Parietal lobe (tissue), 2 donors: ENCODE results near the genes NDUFAF5 and FLRT3.

DNA sequence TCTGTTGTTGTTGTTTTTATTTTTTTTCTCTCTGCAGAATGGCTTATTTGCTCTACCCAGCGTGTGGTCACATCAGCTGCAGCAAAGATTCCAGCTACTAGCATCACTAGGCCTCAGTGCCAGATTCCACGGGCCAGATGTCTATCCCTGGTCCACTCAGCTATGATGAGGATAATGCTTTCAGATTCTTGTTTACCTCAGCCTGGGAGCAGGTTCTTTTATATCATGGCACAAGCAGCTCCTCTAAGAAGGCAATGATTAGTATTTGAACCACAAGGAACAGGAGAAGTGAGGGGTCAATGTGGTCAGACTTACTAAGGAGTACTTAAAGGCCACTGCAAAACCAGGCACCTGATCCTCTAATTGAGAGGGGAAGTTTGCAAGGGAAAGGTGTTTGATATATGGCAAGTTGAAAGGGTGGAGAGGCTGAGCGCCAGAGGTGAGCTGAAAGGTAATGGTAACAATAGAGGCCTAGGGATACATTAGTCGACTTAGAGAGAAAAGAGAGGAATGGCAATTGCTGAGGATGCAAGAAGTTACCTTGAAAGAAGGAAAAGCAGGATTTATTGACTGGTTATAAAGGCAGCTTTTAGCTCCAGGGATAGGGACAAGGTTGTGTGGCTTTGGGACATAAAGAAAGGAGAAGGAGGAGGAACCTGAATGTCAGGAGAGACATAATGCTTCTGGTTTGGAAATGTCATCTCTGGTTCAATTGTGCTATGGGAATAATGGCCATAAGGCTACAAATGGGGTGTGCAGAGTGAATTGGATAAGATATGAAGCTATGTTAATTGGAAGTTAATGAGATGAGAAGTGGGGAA lies 110.3 kb downstream of the PLCB1 start:
- RAMPAGE, long total RNA: no peak

DNA sequence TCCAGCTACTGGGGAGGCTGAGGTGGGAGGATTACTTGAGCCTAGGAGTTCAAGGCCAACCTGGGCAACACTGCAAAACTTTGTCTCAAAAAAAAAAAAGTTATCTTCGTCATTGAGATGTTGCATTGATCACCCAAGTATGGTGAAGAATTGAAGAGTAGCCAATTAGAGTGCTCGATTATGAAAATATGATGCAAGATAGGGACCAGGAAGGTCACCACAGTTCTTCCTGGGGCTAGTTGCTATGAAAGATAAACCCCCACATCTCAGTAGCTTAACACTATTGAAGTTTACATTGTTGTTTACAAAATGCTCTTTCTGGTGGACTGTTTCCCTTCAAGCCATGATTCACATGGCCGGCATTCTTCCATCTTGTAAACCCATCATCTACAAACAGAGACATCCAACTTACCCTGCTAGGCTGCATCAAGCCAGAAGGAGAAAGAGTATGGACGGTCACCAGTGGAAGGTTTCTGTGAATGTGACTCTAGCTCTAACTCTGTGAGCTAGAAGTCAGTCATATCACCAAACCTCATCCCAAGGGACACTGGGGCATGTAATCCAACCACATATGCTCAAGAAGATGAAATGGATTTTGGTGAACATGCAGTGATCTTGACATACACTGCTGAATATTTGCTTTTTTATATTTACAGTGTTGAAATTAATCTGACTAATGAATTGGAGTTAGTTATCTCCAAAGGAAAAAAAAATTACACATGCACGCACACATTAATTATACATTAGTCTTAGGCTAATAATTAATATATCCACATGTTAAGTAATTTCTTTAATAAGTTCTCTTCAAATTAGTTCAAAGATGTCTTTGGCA lies 340.7 kb downstream of the PLCB1 start:
- RAMPAGE, long total RNA: no peak

DNA sequence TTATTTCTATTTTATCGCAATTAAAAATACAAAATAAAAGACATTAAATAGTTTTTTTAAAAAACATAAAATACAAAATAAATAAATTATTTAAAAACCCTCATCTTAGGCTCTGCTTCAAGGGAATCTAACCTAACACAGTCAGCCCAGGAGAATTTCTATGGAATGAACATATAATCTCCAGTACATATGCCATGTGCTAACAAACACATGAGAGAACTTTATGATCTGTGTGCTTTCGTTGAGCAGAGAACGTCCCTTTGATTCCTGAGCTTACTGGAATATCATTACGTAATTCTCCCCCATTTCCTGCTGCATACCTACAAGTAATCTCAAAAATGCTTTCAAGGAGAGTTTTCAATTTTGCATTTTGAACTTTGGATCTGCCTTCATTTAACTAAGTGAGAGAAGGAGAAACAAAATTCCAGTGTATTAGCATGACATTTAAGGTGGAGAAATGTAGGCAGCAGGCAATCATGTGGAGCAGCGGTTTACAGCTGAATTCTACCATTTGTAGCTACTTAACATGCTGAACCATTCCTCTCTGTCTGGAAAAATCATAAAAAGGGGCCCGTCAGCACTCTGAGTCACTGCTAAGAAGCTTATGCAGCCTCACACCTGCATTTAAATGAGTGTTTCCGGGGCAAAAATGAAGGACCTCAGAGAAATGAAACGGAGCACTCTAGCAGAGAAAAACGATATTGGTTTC lies 451.4 kb downstream of the PLCB1 start:
- RAMPAGE, long total RNA: no peak

DNA sequence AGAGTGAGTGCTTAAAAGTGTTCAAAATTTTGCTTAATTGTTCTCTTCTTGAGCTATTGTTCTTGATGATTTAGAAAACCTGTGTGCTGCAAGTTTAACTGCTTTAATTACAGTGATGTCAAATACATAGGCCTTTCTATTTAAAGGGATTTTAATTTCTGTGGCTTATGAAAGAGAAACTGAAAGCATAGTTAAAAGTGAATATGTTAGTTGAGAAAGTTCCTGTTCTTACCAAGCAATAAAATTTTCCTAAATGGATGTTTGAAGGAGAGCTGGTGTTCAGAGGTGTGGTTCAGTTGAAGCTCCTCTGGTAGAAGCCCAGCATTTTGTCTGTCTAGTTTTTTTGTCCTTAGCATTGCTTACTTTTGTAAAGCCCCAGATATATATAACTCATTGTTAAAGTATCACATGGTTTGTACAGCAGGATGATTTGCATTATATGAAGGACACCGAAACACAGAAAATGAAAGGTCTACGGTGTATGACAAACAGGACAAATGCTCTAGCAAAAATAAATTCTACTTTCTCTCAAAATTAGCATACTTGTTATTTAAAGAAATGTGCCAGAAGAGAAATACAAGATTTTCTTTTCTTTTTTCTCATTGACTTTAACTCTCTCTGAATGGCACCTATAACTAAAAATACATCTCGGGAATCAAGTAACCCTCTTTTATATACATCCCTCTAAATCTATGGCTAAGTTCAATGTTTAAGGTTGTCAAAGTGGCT lies 466.1 kb upstream of the PLCB4 start:
- RAMPAGE, long total RNA: no peak

DNA sequence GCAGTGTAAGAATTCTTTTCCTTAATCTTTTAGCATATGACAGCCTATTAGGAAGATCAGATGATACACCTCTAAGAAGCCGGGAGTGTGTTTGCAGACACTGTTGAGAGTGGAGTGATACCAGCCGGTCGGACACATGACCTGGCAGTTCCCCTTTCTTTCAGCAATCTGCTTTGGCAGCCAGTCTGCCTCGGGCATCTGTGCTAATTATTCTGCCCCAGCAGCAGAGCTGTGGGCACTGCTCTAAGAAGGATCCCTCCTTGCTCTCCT lies 50.9 kb downstream of the PLCB4 start:
- RAMPAGE, long total RNA: no peak

DNA sequence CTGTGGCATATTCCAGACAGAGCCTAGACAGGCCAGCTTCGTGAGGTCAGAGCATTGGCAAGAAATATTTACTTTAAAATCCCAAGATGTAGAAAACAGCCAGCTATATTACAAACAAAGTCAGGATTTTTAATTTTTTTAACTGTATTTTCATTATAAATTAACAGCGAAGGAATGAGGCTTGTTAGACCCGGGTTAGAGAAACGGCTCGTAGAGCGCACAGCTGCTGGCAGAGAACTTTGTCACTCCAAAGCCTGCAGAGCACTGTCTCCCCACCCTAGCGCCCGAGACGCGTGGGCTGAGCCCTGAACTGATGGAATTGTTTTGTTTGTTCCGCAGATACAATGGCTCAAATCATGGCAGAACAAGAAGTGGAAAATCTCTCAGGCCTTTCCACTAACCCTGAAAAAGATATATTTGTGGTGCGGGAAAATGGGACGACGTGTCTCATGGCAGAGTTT lies 754 bp downstream of the LAMP5 start:
- RAMPAGE, long total RNA: no peak

DNA sequence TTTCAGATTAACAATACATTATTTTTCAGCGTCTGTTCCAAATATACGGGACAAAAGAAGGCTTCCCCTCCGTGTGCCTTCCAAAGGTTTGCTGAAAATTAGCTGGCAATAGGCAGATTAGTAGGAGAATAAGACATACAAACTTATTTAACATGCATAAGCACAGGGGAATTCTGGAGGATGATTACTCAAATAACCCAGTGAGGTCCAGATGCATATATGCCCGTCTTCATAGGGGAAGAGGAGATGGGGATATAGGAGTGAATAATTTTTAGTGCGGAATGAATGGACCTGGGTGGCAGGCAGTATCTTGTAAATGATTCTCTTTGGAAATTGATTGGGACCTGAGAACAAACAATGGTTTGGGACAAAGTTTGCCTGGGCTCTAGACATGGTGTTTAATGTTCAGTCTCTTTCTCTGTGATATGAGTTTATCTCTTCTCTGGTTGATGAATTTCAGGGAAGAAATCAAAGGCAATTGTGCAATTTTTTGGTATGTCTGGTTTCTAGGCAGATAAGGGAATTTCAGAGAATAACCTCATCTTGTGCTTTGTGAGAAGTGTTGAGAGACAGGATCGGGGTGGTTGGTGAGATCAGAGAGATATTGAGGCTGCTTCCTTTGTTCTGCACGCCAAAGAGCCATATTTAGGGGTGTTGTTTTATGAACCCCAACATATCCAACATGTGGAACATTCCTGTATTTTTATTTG lies 63.8 kb downstream of the MKKS start:
- RAMPAGE, long total RNA: no peak

DNA sequence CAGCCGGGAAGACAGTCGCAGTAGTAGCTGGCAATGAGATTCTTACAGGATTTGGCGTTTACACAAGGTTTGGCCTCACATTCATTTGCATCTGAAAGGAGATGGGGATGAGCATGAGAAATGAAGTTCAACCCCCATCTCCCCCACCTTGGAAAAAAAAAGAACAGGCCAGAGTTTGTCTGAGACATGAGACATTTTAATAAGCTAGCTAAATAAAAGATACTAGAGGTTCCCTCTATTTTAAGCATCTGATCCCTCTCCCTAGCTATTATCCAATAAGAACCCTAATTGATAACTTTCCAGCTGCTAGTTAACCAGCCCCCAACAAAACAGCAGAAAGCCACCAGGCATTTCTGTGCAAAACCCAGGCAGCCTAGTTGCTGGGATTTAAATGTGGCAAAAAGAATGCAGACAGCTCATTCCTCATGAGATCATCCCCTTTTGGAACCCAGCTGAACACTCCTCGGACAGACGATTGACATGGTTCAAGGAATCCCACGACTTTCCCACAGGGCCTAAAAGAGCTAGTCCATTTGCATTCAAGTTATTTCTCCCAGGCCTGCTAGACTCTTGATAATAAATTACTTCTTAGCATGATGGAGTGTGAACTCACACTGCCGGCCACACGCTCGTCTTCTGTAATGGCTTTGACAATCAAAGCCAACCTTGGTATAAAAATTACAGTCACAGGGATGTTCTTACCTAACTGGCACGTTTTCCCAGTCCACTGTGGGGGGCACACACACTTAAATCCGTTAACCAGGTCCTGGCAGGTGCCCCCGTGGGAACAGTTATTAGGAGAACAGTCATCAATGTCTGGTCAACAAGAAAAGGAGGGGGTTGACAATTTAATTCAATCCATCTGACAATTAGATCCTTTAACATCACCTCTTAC lies 24.0 kb downstream of the JAG1 start:
- RAMPAGE, long total RNA: no peak

GRCh38 chr20:10784091-10784902 lies 110.5 kb upstream of the JAG1 start:
- RAMPAGE, long total RNA: no peak

- RAMPAGE, long total RNA: no peak
Observed at GRCh38 chr20:10982266-10982985, 308.6 kb upstream of the JAG1 start.

GRCh38 chr20:11097537-11097902 lies 423.7 kb upstream of the JAG1 start:
- RAMPAGE, long total RNA: no peak

DNA sequence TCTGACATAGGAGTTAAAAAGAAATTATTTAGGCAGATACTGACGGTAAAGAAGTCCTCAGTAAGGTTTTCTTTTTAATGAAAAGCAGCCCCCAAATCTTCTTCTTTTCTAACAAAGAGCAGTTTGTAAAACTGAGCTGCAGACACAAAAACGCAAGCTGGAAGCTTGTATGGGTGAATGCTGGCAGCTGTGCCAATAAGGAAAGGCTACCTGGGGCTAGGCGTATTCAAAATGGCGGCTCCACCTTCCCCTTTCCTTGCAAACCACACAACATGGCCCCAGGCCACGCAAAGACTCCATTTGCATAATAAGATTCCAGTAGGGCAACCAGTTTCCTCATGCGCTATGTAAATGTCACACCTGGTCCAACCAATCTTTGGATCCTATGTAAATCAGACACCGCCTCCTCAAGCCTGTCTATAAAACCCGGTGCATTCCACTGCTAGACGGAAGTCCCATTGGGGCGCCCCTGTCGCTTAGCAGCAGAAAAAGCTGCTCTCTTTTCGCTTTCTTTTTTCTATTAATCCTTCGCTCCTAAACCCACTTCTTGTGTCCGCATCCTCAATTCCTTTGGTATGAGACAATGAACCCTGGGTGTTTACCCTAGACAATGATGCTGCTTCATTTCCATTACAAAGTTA lies 505.9 kb upstream of the BTBD3 start:
- RAMPAGE, long total RNA: no peak

DNA sequence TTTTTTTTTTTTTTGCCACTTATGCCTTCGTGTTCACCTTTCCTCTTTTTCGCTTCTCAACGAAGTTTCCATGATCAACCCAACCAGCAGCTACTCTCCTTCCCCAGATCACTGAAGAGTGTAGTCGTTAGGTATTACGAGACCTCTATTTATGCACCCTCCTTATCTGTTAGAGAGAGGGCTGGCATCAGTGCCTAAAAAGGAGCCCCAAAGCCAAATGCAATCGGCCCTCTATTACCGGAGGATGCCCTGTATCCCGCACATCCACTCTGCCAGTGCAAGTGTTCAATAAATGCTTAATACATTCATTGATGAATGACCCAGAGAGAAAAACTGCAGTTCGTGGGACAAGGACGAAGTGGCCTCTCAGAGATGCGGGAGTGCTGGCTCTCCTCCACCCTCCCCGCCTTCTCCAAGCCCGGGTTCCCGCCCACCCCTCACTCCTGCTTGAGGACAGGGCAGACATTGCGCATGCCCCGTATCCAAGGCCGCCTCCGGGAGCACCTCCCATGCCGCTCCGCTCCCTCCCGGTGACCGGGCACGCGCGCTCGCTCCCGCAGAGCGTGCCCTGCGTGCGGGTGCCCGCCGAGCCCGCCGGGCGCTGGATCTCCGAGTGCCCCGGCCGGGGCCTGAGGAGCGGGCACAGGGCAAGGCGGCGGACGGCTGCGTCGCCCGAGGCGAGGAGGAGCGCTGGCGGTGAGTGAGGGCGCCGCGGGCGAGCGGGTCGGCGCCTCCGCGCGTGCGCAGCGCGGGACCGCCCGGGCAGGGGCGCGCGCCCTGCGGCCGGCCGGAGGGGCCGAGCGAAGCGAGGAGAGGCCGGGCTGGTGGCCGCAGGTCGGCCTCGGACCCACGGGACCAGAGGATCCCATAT lies 27.2 kb upstream of the BTBD3 start:
- RAMPAGE, long total RNA: no peak

DNA sequence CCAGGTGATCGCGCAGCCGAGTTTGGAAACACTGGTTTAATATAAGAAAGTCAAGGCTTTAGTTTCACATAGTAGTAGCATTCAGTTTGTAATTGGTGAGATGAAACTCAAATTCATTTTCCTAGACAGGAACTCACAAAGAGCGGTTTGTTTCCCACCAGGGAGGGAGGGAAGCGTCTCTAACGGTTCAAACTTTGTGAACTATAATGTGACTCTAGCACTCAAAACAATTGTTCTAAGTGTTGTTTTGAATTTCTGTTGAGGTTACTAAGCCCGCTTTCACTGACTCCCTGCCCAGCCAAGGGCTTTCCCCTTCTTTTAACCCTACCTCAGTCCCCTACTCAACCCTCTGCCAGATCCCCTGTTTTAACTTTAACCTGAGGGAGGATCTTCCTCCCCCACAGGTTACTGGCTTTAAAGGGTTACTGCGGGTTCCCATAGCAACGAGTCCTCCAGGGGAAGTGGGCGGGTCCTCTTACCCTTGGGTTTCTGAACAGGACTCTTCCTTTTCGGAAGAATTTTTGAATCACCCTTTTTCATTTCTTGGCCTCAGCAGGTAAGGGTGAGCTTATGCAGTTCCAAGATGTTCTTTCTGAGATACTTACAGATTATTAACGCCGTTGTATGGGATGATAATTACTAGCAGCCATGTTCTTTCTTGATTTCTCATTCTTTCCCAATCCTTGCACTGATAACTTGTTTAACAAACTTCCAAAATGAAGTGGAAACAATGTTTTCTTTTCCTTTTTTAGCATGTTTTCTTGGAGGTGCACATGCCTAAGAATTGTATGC lies 25.5 kb upstream of the BTBD3 start:
- RAMPAGE, long total RNA: no peak

GRCh38 chr20:12857734-12858073 lies 151.1 kb upstream of the SPTLC3 start:
- RAMPAGE, long total RNA: no peak

GRCh38 chr20:13784758-13785880 lies at the start of gene NDUFAF5:
TSS of gene NDUFAF5 (plus strand) at chr20:13785028.
- RAMPAGE, long total RNA: no peak

- RAMPAGE, long total RNA: no peak
Observed at GRCh38 chr20:13791581-13792634, 7.1 kb downstream of the NDUFAF5 start.

GRCh38 chr20:14337186-14337893 lies at the start of gene FLRT3:
TSS of gene FLRT3 (minus strand) at chr20:14337612.
- RAMPAGE, long total RNA: no peak

- RAMPAGE, long total RNA: no peak
Observed at GRCh38 chr20:14717241-14717918, 380.0 kb upstream of the FLRT3 start.

DNA sequence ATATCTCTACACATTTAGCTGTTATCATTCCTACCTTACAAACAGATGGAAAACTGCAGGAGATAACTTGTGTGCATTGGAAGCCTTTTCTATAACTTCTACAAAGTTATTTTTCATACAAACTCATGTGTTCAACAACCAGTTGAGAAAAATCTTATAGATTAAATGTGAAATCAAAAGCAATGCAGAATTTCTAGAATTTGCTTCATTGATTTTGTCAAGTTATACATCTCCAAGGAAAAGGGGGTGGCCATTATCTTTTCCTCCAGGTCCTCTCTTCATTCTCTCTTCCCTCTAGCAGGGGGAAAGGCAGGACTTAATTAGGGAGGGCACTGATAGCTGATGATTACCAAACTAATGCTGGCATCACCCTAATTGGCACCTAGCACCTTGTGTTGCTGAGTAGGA lies 971.7 kb upstream of the FLRT3 start:
- RAMPAGE, long total RNA: no peak